ENCODE data around the genes COX20 and ZNF670.

DNA sequence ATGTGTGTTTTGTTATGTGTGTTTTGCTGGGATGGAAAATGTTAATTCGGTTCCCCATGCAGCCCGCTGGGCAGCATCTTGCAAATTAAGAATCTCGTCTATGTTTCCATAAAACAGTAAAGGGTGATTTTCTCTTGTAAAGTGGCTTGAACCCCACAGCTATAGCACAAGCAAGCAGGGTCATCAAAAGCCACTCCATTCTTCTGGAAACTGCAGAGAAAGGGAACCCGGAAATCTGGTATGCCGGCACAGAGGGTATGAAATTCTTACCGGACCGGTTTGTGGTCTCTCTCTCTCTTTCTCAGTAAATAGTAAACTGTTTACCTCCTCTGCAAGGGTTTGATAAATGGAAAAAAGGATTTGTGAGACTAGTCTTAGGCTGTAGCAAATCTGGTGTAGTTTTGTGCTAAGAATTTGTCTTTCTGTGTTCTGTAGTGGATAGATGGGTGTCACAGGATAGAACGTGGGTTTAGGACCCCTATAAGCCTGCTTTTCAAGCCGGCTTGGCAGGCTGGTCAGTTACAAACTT is 2.7 kb upstream of the ADSS2 start:
- PRO-cap: no peak

DNA sequence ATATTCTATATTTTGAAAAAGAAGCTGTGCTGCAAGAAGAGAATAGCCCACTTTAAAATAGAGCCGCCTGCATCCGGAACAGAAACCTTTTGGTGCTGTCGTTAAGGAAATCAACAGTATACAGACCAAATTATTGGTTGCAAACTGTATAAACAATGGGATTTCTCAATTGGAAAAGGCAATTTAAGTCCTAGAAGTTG is 25.7 kb downstream of the DESI2 start:
- PRO-cap: no peak

DNA sequence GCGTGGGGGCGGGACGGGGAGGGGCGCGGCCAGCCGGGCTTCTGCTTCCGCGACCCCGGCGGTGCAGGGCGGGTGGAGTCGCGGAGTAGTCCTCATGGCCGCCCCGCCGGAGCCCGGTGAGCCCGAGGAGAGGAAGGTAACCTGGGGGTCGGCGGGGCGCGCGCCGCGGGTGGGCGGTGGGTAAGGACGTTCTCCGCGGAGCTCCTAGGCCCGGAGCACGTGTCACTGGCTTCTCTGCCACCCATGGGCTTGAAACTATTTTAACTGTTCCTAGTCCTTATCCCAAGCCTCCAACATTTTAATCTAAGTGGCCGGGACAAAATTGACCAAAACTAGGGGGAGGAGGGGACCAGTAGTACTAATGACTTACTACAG is at the start of gene COX20:
COX20 (plus strand) TSS at position 38 of the 375 bp plus-strand sequence.
- PRO-cap: no peak

DNA sequence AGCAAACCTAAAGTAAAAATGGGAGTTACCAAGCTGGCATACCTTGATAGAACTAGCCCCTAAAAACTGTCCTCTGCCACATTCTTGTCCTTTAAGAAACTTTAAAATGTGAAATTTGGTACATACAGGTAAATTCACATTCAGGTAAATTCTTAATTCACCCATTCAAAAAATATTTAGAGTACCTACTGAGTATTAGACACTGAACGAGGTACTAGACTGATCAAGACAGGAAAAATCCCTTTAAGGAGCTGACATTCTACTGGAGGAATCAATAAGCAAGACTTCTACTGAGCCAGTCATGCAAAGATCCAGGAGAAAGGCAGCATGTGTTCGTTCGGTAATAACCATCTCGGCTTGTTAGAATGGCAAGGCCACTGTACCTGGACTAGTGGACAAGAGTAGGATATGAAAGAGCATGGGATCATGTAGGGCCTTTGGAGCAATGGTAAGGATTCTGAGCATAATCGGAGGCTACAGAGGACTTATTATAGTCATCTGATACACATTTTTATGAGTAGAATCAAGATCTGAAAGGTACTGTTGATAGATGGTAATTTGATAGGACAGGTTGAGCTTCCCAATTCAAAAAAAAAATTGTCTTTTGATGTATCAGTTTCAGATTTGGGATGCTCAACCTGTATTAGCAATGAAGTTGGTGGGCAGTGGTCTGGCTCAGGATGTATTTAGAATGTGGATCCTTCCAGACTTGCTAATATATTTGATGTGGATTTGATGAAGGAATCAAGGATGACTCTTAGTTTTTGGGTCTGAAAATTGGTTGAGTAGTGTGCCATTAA is 2.2 kb downstream of the COX20 start:
- PRO-cap: no peak

DNA sequence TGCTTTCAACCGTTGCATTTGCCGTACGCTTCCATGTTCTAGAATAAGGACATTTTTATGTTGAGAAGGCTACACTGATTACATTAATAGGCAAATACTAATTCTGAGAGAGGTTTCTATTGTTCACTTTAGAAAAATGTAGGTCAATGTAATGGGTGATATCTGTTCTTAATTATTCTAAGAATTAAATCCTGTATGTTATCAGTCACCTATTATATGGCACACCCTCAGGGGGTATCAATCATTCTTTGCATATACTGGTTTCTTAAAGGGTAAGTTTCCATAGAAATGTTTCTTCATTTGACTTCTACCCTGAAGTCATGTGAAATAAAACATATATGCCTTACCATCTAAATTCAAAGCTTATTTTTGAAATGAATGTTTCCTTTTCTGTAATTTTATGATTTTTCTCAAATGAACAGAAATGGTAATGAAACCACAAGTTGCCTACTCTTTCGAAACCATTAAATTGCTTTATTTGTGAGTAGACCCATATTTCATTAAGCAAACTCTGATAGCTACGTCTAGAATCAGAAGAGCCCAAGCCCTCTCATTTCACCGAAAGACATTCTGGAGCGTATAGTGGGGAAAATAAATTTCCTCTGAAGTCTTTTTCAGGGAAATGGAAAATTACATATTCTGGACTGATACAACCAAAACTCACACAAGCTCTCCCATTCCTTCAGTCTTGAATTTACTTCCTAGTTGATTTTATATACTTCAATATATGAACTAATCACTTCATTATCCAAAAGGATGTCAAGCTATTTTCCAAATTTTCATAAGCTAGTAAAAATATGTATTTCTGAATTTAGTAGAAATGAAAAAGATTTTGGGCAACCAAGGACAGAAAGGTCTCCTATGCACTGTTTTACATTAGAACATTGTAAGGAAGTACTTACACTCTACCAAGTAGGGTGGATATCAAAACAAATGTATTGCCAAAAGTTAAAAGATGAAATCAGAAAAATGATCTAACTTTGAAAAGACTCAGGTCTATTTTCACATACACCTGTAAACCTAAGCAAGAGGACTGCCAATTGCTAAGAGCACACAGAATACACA is 12.4 kb downstream of the COX20 start:
- PRO-cap: no peak

DNA sequence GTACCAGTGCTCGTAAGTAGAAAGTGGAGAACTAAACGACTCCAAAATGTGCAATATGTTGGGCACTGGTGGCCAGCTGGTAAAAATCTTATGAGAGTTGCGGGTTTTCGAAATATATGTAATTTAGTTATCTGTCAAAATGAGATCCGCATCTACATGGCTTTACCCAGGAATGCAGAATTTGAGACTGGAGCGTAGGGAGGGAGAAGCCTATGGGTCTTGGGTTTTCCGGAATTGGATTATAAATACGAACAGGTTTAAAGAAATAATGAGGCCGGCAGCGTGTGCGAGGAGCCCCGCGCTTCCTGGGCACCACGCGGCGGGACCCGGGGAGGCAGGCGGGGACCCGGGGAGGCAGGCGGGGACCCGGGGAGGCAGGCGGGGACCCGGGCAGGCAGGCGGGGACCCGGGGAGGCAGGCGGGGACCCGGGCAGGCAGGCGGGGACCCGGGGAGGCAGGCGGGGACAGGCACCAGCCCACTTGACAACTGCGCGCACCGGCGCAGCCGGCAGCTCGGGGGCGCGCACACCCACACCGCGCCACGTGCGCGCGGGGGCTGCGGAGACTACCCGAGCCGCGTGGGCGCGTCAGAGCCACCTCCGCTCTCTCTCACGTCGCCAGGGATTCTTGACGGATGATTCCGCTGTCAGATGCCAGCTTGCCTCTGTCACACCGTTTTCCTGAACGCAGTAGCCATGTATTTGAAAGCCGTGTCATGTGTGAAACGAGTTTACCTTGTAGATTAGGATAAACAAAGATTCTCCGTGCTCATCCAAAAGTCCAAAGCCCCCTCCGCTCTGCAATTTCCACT is 50.9 kb upstream of the EFCAB2 start:
- PRO-cap: no peak

GRCh38 chr1:245298671-245299273 is 144.0 kb downstream of the KIF26B start:
- PRO-cap: no peak

DNA sequence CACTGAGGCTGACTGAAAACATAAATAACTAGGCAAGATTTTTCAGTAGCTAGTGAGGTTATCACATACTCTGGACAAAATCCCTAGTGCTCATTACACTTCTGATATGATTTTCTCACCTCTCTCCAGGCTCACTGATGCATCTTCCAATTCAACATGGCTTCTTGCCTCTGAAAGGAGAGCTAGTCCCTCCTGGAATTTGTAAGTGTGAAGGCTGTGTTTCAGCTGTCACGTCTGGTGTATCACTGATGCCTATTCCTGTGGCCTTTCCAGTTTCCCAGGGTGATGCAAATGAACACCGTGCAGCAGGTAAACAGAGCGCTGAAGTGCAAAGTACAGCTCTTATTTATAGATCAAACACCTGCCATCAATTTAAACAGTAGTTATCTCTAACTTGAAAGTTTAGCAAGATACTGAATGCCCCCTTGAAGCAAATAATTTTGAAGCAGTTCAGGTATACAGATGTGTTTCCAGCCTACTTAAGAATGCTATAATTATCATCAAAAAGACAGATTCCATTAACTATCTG is 656.2 kb downstream of the KIF26B start:
- PRO-cap: no peak

- PRO-cap: no peak
Measured at GRCh38 chr1:245946897-245947531, 560.1 kb downstream of the SMYD3 start.

GRCh38 chr1:246118493-246119306 is 388.4 kb downstream of the SMYD3 start:
- PRO-cap: no peak

DNA sequence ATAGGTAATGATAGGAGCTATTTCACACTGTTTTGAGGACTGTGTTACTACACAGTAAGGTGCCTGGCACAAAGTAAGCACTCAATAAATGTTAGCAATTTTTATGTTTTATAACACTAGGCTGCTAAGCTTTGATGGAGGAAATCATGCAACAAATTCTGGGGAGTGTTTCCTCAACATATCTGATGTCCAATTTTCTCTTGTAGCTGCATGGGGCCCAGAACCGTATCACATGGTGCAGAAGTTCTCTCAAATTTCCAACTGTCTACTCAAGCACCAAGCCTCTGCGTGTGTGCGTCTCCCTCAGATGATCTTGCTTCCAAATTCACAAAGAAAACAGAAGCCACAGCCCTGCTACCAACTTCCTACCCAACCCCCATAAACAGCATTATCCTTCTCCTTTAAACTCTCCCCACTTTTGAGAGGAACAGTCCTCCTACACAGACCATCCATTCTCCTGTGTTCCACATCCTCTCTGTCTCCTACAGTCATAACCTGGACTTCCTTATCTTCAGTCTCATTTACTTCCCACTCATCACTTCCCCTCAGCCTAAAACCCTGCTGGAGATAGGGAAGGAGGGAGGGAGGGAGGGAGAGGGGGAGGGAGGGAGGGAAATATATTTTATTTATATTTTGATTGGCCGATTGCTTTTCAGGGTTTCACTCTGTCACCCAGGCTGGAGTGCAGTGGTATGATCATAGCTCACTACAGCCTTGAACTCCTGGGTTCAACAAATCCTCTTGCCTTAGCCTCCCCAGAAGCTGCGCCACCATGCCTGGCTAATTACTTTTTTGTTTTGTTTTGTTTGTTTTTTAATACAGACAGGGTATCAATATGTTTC is 354.0 kb downstream of the SMYD3 start:
- PRO-cap: no peak

DNA sequence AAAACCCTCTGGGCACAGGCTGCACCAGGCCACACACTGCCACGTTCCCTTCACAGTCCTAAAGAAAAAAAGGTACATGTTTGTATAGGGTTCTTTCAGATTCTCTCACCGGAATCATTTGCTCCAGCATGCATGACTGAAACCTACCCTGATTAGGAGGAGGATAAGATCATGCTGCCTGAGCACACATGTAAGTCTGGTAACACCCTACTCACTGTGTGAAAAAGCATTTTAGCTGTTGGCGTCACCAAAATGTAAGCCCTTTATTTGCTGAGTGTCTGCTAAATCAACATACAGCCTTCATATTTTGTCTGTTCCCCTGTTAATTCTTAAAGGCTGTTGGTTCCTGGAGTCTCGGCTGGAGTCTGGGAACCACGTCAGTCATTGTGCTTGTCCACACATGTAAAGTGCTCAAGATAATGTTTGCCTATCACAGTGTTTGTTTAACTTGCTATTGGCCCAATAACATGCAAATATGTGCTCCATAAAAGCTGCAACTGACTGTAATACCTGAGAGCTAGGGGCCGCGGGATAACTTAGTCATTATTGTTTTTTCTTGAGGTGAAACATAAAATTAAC is 340.8 kb downstream of the SMYD3 start:
- PRO-cap: no peak

DNA sequence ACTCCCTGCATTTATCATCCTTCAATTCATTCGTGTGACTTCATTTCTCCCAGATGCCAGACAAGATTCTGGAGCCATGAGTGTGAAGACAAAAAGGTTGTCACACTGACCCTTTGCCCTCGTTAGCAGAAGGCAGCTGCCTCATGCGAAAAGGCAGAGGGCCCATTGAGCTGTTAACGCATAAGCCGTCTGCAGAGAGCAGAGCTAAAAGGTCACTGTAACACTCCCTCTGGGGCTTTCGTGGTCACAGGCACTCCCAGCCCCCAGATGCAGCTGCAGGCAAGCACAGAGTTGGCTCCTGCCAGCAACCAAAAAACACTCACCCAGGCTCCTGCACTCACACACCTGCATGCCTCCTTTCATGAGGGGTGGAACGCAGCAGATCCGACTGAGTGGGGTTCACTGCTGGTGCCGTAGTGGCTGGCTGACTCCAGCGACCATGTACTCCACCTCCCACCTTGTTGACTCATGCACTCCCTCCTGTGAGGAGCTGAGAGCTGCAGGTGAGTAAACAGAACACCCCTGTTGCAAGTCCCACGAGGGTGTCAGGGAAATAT is 287.5 kb downstream of the SMYD3 start:
- PRO-cap: no peak

DNA sequence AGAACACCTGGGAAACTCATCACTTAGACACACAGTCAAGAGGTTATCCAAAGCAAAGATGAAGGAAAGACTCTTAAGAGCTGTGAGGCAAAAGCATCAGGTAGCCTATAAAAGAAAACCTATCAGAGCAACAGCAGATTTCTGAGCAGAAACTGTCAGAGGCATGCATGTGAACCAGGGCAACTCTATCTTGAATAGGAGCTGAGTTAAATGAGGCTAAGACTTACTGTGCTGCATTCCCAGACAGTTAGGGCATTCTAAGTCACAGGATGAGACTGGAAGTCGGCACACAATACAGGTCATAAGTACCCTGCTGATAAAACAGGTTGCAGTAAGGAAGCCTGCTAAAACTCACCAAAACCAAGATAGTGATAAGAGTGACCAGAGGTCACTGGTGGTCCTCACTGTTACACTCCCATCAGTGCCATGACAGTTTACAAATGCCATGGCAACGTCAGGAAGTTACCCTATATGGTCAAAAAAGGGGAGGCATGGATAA is 150.1 kb downstream of the SMYD3 start:
- PRO-cap: no peak

DNA sequence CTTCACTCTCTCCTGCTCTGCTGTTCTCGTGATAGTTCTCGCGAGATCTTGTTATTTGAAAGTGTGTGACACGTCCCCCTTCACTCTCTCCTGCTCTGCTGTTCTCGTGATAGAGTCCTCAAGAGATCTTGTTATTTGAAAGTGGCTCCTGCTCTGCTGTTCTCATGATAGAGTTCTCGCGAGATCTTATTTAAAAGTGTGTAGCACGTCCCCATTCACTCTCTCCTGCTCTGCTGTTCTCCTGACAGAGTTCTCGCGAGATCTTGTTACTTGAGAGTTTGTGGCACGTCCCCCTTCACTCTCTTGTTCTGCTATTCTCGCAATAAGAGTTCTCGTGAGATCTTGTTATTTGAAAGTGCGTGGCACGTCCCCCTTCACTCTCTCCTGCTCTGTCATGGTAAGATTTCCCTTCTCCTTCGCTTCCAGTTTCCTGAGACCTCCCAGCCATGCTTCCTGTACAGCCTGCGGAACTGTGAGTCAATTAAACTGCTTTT is 47.9 kb downstream of the SMYD3 start:
- PRO-cap: no peak

DNA sequence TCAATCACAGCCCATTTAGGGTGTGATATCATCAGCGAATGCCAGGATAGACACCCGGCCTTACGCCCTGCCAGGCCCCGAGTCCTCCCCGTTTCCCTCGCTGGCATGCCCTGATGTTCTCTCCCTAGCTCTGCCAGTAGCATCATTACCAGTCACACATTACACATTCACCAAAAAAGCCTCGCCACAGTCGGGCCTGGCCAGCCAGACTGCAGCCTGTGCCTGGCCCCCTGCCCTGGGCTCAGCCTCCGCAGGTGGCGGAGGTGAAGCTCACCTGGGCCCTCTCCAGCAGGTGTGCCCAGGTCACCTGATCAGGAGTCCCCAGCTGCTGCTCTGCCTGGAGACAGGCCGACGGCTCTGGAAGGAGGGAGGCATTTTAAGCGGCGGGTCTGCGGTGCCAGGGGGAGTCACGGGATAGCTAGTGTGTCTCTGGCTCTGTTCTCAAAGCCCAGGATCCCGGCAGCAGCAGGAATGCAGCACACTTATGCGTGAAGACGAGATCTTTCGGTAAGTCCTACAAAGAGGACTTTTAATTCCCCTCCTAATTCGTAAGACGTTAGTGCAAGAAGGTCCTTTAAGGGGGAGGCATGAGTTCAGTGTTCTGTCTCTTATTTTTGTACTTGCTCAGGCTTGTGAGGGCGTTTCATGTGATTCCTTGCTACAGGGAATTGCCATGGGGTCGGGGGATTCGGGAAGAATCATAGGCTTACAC is 71.1 kb downstream of the SCCPDH start:
- PRO-cap: no peak

DNA sequence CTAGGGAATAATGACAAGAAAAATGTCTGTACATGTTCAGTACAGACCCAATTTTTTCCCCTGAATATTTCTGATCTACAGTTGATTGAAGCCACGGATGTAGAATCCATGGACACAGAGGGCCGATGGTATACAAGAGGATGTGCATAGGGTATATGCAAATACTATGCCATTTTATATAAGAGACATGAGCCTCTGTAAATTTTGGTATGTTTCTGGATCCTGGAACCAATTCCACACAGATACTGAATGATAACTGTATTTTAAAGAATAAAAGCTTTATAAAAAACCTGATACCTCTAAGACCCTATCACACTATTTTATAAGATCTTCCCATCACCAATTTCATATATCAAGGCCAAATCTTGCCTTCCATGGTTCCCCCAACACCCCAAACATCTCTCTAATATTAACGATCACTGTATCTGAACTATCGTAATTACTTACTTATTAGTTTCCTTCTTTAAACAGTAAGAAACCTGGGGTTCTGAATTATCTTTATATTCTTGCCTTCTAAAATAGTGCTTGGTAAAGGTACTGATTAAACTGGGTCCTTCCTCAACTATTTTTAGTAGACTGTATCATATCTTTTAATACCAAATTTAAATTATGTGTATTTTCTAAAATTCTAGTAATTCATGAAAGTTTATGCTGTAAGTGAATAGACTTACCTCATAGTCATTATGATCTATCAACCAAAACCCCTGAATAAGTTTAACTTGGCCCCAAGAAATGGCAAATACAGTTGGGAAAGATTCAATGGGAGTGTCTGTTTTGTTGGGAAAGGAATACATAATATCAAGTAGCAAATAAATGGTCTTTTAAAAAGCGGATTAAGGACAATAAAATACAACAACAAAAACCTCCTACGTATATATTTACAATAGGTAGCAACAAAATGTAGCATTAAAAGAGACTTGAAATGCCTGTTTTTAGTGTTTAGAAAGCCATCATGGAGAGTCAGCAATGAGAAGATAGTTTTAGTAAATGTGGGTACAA is 44.9 kb downstream of the AHCTF1 start:
- PRO-cap: no peak

DNA sequence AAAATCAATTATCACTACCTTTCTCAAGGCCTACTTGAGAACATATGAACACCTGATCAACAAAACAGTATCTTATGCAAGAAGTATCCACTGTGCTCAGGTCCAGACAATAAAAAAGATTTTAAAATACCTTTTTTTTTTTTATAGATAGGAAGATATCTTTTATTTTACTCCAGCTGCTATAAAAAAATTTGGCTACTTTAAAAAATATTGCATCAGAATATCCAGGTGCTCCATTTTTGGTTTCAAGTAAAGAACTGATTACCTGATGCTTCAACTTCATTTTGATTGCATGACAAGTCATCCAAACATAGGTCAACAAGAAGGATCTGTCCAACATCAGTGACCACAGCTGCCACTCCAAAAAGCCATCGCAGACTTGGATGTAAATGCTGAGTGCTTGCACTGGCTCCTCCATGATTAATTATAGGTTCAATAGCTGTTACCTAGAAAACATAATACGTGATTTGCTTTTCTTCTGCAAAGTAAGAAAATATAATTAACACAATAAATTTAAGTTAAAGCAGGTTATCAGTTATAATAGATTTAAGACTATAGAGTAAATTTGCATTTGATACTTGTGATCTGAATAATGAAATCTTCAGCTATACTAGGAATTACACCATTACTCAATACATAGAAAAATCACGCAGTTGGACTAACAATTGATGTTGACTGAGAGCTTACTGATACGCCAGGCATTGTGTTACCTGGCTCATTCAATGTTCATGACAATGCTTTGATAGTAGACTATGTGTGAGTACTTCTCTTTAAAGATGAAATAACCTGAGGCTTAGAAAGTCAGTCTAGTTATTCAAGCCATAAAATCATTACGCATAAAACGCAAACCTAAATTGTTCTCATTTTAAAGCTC is 18.5 kb downstream of the AHCTF1 start:
- PRO-cap: no peak

DNA sequence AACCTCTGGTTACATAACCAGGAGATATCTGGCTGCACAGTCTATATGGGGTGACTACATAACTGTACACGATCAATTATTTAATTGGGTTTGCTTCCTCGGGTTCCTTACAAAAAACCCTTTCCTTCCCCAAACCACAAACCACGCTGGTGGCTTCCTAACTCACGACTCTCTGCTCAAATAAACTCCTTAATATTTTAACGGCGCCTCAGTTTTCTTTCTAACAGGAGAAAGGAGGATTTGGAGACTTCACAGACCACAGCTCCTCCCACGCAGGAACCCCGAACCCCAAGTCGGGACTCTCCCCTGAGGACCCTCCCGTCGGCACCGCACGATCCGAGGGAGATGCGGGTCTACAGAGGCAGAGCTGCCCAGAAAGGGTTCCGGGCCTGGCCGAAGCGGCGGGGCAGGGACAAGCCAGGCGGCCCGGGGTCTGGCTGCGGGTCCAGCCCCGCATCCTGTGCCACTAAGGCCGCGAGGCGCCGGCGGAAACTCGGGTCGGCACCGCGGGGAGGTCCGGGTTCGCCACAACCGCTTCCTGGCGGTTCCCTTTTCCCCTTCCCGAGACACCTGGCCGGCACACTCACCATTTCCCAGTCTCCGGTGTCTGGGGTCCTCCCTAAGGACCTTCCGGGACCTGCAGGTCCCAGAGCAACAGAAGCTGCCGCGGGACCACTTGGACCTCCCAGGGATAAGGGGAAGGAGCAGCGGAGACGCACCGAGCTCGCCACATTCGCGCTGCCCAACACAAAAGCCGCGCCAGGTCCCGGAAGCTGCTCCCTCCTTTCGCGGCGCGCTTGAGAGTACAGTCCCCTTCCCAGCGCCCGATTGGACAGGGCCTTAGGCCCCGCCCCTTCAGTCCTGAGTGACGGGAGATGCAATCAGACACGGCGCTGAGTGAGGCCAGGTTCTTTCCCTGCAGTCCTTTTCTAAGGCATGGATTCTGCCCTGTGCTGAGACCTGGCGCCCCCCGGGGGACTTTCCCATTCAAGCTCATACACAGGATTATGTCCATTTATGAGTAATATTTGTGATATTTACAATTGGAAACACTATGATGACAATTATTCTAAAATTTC is at the start of gene ZNF670:
ZNF670 (minus strand) TSS at position 805 of the 1,079 bp plus-strand sequence.
- PRO-cap: bidirectional peak, plus-strand start at position 884 of the sequence, minus-strand start at position 778 of the sequence

DNA sequence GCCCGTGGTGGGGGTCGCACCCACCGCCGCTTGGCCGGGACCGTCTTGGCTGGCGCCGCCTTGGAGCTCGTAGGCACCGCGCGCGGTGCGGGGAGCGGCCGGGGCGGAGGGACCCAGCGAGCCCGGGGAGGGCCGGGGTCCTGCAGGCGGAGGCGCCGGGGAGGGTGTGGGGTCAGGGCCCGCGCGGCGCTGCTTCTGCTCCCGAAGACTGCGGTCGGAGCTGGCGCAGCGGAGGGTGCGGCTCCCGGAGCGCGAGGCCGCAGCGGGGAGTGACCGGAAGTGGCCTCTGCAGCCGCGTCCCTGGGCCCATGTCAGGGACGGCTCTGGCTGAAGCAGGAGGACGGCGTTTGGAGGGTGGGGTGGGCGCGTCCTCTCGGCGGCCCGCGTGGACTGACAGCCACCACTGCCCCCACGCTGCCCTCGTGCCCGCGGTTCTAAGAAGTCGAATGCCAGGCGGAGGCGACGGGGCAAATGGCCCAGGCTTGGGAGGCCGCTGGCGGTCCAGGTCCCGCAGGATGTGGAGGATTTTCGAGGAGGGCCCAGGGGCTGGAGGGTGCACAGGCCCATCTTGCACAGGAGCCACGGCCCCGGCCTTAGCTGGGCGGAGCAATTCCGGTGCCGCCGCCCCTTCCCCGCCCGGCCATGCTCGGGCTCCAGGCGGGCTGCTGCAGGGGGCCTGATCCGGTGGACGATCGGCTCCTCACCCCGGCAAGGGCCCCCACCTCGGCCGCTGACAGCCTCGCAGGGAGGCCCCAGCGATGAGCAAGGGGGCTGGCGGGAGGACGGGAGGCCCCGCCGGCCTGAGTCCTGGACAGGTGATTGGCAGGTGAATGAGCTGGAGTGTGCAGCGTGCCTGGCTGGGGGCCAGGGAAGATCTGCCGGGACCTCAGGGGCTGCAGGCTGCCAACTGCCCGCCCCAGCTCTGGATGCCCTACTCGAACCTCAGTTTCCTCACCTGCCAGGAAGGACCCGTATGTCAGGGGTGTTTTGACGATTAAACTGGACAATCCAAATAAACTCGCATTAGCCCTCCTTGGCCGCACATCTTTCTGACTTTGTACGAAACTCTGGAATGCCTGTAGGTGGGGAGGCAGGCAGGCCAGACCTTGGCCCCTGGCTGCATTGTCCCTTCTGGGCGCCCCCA is 7.9 kb upstream of the ZNF669 start:
- PRO-cap: bidirectional peak, plus-strand start at position 338 of the sequence, minus-strand start at position 210 of the sequence